ENCODE data around the gene QDPR.

GRCh38 chr4:17232549-17233247, 279.2 kb downstream of the QDPR start:
- PRO-cap: no peak

DNA sequence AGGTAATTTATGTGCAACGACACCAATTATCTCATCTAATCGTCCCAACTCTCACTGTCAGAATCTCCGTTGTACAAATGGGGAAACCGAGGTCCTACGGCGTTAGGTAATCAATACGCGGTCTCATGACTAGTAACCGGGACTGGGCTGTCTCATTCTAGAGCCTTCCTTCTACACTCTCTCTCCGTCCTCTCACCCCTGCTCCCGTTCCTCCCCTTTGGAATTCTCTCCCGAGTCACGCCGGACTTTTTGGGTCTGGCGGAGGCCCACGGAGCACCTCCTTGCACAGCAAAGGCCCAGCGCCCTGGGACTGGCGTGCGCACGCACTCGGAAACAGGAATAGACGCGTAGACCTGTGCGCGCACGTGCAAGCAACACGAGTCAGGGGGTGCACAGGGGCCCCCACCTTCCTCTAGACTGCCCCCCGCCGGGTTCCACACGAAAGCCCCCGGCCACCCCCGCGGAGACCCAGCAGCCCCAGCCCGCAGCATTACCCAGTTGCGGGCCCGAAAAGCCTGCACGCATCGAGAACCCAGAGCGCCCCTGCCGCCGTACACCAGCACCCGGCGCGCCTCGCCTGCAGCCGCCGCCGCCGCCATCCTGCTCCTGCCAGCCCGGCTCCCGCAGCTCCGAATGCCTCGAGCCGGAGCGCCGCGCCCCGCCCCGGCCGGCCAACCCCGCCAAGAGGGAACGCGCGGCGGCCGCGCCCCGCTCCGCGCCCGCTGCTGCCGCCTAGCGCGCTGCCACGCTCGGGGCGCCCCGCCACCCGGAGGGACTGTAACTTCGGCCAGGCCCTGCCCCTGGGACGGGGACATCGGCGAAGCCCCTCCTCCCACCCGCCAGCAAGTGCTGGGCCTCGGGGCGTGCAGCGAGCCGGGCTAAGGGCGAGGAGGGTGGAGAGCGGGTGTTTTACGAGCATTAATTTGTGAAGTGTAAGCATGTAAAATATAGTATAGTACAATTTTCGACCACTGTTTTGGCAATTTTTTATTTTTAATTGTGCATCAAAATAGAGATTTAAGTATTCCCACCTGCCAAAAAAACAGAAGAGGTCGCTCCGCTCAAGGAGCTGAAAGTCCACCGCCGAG, at the start of gene QDPR:
Gene QDPR (minus strand): TSS at position 635 of the 1,088 bp plus-strand sequence.
- PRO-cap: bidirectional peak, plus-strand start at position 379 of the sequence, minus-strand start at position 345 of the sequence; unidirectional peak, minus-strand start at position 635 of the sequence; unidirectional peak, minus-strand start at position 779 of the sequence

DNA sequence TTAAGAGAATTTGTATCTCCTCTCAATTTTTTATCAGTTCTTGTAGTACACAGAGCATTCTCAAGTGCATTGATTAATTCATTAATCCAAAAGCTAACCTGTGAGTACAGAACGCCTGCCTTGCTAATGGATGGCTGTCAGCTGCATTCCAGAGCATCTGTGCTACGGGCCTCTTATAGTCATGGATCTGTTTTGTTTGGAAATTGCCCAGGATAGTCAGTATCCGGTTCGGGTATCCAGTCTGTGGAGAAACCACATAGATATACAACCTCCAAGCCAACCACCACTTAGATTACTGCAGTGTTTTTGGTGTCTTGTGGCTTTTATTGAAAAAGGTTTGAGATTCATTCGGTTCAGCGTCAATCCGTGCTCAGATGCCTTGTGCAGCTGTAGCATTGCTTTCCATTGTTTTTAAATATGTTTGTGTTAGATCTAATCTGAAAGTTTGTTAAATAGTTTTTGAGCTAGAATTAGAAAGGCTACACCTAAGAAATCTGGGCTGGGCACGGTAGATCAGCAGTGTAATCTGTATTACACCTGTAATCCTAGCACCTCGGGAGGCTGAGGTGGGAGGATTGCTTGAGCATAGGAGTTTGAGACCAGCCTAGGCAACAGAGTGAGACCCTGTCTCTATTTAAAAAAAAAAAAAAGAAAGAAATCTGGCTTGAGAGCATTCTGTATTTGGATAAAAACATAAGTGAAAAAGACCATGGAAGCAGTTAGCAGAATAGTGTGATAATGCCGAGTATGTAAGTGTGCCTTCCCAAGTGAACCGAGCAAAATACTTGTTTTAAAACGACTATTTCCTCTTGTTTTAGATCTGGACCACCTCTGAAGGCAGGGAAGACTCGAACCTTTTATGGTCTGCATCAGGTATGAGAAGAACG, 4.2 kb downstream of the LAP3 start:
- PRO-cap: no peak

DNA sequence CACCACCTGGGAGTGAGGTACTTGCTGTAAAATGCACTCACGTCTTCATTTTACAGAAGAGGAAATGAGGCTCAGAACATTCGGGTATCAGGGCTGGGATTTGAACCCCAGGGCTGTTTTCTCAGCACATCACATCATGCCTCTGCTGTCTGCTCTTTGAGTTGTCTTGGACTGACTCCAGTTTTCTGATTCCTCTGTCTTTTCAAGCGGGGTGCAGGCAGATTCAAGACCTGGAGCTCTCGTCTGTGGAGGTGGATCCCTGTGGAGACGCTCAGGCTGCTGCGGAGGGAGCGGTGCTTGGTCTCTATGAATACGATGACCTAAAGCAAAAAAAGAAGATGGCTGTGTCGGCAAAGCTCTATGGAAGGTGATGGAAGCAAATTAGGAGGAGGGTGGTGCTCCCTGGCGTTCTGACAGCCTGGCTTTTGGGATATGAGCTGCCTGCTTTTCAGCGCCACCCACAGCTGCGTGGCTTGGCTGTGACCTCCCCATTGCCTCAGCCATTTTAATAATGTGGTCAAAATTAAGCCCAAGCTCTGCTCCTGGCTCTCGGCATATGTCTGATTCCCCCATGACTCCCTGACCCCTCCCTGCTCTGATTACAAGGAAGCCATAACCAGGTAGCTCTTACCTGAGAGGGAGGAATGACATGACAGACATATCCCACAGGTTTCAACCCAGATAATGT, 6.4 kb downstream of the LAP3 start:
- PRO-cap: no peak

- PRO-cap: no peak
These were observed 396.6 kb upstream of the LCORL start for GRCh38 chr4:18418074-18418550.

DNA sequence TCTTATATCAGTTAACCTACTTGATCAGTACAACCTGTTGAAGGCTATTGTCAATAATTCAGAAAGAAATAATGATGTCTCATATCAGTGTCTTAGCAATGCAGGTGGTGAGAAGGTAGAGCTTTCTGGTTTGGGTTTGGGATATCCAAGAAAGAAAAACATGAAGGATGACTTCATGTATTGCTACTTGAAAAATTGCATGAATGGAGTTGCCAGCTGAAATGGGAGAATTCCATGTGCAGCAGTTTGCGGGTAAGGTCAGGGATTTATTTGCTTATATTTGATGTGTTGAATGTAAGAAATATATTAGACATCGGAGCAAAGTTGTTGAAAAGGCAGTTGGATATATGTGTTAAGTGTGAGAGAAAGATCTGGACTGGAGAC, 552.5 kb upstream of the LCORL start:
- PRO-cap: no peak

DNA sequence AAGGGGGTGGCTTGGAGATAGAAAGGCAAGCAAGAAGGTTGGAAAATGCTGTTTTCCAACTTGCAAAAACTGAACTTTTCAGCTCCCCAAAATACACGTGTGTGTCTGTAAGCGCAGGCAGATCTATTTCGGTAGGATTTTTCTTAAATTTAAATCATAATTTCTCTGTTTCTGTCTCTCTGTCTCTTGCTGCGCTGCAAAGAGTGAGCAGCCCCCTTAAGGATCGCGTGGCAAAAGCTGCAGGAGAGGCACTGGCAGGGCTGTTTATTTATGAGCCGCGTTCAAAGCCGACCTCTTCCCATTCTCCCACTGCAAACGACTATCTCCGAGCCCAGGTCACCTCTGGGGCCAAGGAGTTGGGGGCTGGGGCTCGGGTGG, 433 bp upstream of the SLIT2 start:
- PRO-cap: no peak

- PRO-cap: no peak
These were observed 1.5 kb downstream of the SLIT2 start for GRCh38 chr4:20253279-20253612.

DNA sequence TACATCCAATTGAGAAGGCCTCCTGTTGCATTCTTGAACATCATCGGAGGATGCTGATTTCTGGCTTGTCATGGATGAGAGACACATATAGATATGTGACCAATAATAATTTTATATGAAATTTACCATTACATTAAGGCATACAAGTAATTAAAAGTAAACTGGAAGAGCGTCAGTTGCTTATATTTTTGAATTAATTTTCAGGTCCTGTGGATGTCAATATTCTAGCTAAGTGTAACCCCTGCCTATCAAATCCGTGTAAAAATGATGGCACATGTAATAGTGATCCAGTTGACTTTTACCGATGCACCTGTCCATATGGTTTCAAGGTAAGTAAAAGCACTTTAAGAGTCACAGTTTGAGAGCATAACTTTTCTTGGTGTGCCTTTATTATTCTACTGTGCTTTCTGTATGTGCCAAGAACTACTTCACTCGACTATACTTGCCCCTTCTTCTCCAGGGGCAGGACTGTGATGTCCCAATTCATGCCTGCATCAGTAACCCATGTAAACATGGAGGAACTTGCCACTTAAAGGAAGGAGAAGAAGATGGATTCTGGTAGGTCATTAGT, 133.1 kb upstream of the PACRGL start:
- PRO-cap: no peak

DNA sequence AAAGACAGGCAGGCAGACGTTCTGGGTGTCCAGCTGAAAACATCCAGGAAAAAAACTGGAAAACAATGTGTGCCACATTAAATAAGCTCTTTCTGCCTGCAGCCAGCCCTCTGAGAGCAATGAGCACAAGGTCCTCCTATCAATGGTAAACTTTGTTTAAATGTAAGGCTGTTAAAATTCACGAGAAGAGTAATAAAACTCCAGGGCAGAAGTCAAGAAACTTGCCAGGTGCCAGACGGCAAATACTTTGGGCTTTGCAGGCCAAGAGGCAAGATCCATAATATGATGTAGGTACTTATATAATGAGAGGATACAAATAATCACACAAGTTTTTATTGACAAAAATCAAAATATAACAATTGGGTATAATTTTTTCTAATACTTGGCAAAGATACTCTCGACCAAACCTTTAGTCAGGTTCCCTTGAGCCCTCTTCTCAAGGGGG, 24.8 kb downstream of the ADGRA3 start:
- PRO-cap: no peak

DNA sequence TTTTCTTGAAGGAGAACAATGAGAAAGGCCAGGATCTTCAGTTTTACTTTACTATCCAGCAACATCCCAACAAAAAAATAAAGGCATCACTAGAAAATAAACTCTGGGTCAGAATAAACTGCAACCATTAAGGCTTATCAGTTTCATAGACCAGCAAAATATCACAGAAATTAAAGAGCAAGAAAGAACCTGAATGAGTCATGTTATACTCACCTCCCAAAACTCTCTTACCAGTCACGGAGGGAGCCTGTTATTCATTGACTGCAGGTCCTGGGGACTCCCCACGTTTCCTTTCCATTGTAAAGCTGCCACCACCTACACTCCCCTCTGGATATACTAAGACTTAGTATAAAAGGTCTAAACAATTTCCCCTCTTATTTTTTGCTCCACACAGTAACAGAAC, 14.5 kb downstream of the ADGRA3 start:
- PRO-cap: no peak

DNA sequence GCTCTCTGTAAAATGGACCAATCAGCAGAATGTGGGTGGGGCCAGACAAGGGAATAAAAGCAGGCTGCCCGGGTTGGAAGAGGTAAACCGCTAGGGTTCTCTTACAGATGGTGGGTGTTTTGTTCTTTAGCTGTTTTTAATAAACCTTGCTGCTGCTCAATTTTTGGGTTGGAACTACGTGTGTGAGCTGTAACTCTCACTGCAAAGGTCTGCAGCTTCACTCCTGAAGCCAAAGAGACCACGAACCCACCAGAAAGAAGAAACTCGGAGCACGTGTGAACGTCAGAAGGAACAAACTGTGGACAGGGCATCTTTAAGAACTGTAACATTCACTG, 119.4 kb upstream of the ADGRA3 start:
- PRO-cap: no peak

DNA sequence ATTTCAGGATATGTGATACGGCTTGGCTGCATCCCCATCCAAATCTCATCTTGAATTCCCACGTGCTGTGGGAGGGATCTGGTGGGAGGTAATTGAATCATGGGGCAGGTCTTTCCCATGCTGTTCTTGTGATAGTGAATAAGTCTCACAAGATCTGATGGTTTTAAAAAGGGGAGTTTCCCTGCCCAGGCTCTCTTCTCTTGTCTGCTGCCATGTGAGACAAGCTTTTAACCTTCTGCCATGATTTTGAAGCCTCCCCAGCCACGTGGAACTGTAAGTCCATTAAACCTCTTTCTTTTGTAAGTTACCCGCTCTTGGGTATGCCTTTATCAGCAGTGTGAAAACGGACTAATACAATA, 504.6 kb upstream of the ADGRA3 start:
- PRO-cap: no peak

GRCh38 chr4:23392893-23393459, 496.9 kb downstream of the PPARGC1A start:
- PRO-cap: no peak

- PRO-cap: no peak
These were observed 100.1 kb downstream of the PPARGC1A start for GRCh38 chr4:23789640-23790335.

- PRO-cap: no peak
These were observed 70.7 kb downstream of the PPARGC1A start for GRCh38 chr4:23818935-23819671.

- PRO-cap: no peak
These were observed 13.6 kb downstream of the PPARGC1A start for GRCh38 chr4:23876066-23876769.

DNA sequence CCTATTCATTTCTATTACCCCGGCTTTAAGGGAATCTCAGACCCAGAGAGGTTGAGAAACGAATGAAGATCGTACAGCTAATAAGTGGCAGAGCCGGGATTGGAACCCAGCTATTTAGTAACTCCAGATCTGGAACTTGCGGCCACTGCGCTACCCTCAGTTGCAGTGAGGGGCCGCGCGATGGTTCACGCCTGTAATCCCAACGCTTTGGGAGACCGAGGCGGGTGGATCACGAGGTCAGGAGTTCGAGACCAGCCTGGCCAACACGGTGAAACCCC, 414 bp upstream of the DHX15 start:
- PRO-cap: bidirectional peak, plus-strand start at position 156 of the sequence, minus-strand start at position 167 of the sequence

GRCh38 chr4:24849070-24849657, 53.8 kb downstream of the SOD3 start:
- PRO-cap: no peak

DNA sequence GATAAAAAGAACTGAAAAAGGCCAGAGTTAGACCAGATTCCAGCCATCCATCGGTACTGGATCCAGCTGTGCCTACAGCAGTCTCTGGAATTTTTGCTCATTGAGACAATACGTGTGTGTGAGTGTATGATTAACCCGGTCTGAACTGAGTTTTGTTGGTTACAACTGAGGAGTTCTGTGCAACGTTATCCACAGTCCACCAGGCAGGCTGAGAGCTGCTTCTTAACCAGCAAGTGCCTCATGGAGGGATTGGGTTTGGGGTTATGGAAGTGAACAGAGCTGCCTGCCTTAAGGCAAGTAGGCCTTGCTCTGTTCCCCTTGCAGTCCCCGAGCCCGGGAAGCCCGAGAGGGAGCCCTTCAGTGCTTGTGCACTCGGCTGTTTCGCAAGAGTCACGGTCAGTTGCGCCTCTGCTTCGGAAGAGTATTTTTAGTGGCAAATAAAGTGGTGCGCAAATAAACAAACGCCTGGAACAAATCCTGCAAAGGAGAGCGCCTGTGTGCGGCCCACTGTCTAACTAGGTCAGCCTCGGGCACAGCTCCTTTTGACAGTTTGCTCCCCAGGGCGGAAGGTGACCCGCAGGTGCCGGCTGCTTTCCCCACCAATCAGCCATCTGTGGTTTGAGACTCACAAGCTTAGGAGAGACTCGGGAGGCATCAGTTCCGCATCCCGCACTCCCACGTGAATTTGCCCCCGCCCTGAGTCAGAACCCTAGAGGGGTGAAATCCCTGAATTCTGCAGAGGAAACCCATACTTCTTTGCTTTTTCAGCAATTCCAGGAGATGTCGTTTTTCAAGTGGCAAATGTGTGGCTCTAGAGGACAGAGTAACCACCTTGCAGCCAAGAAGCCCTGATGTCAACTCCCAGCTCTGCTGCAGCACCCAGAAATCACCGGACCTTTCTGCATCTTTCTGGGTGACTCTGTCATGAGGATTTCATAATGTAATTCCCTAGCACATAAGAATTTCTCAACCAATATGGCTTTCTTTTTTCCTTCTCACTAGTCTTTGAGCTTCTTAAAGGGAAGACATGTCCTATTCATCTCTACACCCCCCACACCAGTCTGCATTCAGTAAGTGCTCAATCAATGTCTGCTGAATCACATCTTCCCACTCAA, 56.8 kb downstream of the LGI2 start:
- PRO-cap: no peak